Cardiac ventricle fibroblast (primary cell): ENCODE measurements around a stretch of chr13.

GRCh38 chr13:99524721-99525487 is 23.6 kb downstream of the TM9SF2 start:
- RAMPAGE, long total RNA = no peak

DNA sequence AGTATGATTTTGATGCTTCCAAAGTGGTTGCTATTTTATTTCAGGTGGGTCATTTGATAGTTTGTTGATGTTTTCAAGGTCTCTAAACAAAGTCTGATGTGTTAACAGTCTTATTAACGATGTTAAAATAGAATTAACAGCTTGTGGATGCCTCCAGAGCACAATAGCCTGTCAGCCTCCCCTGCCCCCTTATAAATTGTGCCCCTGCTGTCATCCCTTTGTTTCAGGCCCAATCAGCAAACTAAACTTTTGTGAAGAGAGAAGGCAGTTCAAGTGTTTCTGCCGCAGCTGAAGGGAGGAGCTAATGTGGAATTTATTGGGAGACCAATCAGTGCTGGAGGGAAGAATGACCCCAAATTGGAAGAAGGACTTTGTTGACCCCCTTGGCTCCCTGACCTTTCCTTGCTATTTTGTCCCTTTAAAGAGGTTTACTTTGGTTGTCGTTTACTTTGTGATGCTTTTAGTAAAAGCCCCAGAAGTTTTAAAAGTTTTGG is 55.3 kb downstream of the CLYBL start:
- RAMPAGE, long total RNA = no peak

GRCh38 chr13:99728678-99729264 is 122.3 kb downstream of the CLYBL start:
- RAMPAGE, long total RNA = no peak

DNA sequence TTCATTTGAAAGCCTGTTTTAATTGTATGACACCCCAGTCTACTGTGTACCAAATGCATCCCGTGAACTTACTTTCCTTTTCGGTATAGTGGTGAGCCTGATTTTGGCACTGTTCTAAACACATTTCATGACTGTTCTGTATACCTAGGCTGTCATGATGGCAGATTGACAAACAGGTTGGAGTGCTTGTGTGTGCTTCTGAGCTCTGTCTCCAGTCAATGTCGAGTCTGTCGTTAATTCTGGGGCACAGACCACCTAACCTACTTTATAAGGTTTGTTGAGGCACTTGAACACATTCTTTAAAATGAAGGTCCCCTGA is 806 bp downstream of the PCCA start:
- RAMPAGE, long total RNA = no peak

- RAMPAGE, long total RNA = no peak
Measured at GRCh38 chr13:100376493-100377224, 211.9 kb downstream of the GGACT start.

DNA sequence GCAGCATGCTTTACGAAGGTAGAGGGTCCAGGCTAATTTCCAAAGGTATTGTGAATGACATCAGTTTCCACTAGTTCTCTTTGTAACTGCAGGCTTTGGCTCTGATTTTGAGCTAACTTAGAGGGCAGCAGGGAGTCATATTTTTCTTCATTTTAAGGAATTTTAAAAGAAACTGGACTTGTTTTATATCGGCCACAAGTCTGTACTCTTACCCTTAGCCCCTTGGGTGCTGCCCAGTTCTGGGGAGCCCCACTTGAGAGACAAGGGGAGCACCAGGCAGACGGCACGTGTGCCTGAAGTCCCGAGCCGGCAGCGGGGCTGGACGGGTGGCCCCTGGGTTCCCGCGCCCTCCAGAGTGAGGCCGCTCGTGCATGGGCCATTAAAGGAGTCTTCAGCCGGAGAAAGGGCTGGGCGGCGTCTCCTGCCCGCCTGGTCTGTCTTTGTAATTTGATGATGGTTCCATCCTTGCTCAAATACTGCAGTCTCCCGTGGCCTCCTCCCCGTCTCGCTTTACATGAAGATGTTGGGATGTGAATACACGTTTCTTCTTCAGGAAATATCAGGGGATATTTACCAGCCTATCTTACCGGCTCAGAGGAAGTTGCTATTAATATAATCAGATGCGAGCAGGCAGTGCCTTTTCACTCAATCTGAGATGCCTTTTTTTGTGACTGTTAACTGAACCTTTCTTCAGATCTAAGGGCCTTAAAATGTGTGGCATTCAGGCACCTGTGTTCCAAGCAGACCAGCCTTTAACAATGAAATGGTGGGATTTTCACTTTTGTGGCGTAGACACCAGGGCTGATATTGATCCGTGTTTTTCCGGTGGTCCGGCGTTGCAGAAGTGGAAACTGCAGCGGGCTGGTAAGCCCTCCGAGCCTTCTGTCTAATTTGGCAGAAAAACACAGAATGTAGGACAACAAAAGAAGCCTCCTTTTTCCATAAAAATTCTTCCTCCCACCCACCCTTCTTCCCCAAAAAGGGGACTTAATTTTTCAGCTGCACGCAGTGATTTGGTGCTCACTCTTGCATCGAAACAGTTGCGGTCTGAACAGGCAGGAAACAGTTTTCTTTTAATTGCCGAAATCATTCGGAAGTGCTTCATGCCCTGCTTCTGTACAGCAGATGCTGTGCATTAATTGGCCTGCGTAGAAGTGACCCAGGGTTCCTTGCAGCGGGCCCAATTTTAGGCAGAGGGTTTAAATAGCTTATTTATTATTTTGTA is 67.2 kb downstream of the GGACT start:
- RAMPAGE, long total RNA = no peak

- RAMPAGE, long total RNA = no peak
Measured at GRCh38 chr13:100610172-100610860, 21.7 kb upstream of the GGACT start.

DNA sequence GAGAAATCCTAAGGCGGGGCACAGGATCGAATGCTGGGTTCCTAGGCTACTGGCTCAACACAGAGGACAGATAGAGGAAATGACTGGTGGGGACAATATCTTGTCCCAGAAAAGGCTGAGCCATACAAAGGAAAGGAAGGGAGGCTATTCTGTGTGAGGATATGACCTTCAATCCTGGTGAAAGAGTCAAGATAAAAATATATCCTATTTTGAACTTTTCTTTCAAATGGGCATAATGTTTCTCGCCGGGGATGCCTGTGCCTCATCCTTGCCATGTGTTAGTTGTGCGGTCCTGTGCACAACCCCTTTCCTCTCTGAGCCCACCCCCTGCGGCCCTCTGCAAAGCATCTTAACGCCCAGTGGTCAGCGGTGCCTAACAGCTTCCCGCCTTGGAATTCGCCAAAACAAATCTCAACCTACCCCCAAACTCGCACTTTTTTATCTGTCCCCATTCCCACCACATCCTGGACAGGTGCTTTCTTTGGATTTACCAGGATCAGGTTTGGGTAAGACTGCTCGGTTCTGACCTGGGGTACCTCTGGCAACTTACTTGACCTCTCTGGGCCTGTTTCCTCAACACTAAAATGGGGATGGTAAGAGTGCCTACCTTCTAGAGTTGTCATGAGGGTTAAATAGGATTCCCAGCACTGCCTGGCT is 5.1 kb downstream of the TMTC4 start:
- RAMPAGE, long total RNA = no peak

- RAMPAGE, long total RNA = no peak
Measured at GRCh38 chr13:101429709-101430138, 13.4 kb upstream of the NALCN start.

GRCh38 chr13:101529389-101529953 is 77.0 kb downstream of the ITGBL1 start:
- RAMPAGE, long total RNA = no peak

GRCh38 chr13:101706530-101707298 is 210.0 kb downstream of the FGF14 start:
- RAMPAGE, long total RNA = no peak

GRCh38 chr13:102112197-102112526 is 195.4 kb upstream of the FGF14 start:
- RAMPAGE, long total RNA = no peak

- RAMPAGE, long total RNA = no peak
Measured at GRCh38 chr13:102317513-102318244, 279.1 kb upstream of the TPP2 start.

DNA sequence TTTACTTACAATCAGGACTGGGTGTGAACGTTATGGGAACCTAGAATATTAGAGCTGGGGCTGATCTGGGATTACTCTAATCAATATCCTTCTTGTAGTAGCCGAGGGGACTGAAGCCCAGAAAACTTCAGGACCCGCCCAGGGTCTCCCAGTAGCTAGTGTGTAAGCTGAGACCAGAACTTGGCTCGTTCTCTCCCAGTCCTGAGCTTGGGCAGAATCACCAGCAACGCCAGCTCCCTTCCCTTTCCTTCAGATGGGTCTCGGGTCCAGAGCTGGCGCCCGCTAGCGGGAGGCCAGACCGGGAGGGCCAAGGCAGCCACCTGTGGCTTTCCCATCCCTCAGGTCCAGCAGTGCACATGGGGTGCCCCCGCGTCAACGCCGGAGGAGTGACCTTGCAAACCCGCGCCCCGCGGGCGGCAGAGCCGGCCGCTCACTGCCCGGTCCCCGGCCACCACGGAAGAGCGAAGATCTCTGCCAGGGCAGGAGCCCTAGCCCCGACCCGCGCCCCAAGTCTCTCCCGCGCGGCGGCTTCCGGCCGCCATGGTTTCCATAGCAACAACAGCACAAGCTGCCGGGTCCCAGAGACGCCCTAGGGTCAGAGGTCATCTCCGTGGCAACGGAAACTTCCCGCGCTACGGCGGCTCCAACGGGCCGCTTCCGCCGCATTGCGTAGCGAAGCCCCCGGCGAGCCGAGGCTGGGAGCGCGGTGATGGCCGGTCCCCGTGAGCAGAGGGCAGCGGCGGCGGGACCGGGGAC is 202.6 kb upstream of the TPP2 start:
- RAMPAGE, long total RNA = no peak

DNA sequence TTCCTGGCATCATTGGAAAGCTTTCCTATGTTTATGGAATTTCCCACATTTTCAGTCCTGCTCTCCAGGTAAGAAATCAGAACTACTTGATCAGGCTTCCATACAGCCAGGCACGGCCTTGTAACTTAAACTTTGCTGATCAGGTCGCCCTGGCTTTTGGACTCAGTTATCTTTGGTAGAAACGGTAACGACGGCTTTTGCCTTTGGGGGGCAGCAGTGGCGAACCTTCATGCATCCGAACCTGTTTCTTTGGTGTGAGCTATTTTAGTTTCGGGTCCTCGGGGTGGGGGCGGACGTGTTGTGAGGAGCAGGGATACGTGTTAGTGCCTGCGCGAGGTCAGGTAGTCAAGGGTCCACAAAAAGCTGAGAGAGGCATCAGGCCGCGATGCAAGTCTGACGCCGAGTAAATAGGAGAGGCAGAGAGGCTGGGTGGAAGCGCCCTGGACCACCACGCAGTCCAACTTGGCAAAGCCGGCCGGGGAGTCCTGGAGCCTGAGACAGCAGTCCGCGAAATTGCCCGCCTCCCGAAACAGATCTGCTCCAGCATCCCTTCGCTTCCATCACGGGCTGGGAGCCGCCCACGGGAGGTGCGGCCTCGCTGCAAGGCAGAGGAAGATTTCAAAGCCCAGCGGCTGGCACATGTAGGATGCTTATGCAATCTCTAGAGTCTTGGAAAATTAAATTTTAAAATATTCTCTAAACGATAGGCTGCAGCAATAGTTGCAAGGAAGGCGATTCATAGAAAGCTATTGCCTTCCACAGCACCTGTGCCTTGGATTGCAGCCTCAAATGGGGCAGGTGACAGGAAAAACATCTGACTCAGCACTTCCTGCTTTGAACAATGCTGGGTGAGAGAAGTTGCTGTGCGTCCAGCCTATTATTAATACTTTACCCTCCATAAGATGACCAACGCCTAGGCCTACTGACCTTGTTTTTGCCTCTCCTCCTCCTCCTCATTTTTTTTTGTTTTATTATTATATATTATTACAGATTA is 4.6 kb upstream of the TPP2 start:
- RAMPAGE, long total RNA = no peak

- RAMPAGE, long total RNA = no peak
Measured at GRCh38 chr13:102681999-102682525, 12.8 kb downstream of the METTL21C start.

DNA sequence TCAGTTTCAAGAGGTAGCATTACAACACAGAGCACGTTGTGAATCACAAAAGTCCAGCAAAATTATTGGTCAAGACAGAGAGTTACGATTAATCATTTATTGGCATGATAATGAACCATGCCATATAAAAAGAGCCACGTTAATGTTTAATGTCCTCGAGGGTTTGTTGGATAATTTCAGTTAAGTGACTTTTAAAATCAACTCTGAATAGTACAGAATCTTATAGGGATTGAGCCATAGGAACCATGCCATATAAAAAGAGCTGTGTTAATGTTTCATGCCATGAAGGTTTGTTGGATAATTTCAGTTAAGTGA is 183 bp upstream of the SLC10A2 start:
- RAMPAGE, long total RNA = no peak

DNA sequence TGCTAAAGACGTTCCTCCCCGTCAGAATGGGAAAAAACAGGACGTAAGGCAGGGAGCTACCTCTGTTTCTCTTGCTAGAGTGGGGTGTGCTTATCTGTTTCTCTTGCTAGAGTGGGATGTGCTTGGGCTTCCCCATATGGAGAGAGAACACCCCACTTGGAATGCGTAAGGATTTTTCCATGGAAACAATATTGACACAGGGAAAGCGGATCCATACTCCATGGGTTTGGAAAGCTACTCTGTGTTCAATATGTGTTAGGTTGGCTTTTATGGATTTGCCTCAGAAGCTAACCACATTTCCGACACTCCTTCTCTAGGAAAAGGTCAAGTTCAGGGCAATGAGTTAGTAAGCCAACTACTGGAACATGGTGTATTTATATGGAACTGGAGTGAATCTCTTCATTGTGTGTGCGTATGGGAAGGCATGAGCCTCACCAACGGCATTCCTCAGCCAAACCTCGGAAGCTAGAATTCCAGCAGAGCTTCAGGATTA is 948.9 kb upstream of the SLC10A2 start:
- RAMPAGE, long total RNA = no peak

DNA sequence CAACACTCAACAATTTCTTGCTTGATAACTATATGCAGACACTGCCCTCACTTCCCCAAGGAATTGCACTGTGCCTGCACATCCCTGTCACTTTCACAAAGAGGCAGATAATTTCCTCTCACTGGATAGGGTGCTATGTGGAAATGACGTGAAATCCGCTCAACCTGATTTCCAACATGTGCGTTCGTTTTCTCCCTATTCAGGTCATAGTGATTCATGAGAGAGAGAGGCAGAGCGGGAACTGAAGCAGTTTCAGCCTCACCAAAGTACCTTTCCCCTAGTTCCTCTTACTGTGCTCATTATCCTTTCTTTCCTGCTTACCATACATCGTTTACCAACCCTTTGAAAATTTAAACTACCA is 326.5 kb upstream of the DAOA start:
- RAMPAGE, long total RNA = no peak

- RAMPAGE, long total RNA = no peak
Measured at GRCh38 chr13:105920380-105920898, 454.6 kb downstream of the DAOA start.